Measurements from ENCODE around the genes ZNF556 and TLE2.

DNA sequence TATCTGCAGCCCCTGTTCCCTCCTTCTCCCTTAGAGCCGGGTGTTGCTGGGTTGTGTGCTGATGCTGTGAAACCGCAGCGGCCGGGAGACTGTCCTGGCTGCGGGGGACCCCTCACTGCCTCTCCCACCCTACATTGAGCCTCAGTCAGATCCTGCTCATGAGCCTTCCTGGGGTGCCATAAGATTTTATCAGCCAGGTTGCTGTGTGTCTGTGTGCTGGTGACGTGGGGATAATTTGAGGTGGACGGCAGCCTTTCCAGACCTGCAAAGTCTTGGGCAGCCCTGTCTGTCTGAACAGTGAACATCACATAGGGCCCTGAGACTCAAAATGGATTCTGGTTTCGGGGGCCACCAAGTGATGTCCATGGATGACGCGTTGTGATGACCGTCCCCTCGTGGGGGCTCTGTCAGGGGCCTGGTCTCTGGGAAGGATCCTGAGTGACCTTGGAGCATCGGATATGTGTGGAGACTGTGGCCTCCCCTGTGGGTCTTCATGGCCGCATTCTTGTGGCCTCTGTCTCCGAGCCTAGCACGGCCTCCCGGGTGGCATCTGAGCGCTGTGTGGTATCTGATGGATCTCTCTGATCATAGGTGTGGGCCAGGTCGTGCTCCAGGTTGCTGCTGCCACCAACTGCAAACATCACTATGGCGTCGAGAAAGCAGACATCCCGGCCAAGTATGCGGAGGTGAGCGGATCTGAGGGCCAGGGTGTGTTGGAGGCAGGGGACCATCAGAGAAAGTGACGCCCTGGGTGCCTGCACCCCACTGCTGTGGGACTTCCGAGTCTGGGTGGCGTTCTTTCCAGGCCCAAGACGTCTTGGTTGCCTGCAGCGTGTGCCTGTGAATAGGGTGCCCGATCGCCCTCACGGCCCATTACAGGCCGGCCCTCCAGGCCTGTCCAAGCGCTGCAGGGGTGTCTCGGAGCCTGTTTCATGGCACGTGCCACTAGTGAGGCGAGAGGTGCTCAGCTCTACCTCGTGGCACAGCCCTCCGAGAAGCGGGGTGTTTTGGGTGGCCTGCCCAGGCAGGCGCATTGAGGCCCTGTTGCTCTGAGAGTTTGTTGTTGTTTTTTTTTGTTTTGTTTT, 29.7 kb downstream of the DOT1L start:
- PRO-cap: no peak

DNA sequence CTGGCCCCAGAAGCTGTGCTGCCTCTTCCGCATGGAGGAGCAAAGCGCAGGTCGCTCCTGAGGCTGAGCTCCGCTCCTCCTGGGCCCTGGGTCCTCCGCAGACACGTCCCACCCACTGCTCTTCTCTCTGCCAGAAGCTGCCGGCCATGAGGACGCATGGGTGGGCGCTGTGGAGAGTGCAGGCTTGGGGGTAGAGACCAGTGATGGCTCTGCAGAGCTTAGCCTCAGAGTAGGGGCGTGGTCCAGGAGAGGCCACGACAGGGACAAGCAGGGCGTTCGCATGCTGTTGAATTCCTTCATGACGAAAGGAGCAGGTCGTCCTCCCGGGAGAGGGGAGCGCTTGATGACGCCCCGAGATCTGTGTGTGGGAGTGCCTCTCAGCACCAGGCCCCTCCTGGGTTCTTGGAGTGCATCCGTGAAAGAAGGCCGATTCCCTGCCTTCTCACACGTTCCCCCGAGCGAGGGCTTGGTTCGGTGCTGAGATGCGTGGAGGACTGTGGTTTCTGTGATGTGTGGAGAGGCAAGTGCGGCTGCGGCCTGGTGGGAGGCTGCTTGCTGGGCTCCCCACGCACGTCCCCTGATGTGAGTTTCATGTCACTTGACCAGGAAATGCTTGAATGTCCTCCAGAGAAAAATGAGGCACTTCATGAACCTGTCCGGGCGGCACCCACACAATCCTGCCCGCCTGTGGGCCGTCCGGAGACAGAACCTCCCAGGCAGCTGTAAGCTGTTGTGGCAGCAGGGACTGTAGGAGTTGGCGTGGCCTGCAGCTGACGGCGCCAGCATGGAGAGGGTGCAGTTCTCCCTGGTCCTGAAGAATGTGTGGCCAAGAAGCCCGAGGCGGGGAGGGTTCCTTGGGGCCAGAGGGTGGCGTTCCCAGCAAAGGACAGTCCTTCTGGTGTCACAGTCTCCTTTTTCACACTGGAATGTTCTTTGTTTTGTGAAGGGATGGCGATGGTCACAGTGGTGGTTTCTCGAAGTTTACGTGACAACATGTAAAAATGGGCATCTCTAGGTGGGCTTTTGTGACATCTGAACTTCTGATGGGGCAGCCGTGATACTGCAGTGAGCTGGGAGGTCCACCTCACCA, 4.6 kb downstream of the SF3A2 start:
- PRO-cap: no peak

DNA sequence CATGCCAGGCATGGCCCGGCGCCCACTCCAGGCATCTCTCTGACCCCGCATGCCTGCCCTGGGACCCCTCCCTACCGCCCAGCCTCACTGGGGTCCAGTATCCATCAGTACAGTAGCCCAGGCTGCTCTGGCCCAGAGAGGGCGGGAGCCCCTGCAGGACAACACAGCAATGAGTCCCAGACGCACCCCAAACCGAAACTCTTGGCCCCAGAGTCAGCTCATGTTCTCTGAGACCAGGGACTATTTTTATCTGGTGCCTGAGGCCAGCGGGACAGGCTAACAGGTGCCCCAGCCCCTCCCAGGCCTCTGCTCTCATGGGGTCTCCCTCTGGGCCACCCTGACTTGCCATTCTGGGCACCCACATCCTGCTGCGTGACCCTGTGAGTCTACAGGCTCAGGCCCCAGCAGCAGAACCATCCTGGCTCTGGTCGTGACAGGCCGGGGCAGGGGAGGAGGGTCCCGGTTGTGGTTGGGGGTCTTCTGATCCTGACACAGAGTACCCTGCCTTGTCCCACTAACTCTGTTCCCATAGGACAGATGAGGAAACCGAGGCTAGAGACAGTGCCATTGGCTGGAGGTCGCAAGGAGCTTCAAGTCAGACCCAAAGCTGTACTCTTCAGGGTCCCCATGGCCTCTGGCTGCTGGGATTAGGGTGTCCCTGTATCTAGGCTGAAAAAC, 600 bp downstream of the JSRP1 start:
- PRO-cap: no peak

DNA sequence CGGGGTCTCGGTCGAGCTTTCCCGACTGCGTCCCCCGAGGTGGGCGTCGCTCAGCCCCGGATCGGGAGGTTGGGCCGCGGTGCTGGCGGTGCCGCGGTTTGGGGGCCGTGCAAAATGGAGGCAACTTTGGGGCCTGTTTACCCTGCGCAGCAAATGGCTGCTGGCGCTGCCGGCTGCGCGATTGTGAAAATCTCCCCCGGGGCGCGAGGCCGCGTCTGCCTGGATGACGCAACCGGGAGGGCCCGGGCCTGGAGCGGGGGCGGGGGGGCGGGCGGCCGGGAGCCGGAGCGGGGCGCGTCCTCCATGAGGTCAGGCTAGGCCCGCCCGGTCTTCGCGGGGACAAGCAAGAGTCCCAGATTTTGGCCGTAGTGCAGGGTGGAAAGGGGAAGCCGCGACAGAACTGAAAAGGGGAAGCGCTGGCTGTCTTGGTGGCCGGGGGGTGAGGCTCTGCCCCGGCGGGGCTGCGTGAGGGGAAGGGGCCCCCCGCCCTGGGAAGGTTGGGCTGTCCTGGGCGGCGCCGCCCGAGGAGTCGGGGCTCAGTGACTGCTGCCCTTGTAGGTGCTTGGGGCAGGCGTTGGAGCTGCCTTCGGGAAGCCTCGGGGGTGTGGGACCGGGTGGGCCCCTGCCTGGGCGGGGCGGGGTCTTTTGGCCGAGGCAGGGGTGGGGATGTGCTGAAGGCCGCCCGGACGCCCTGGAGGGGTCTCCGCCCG, 11.2 kb downstream of the PEAK3 start:
- PRO-cap: bidirectional peak, plus-strand start at position 368 of the sequence, minus-strand start at position 183 of the sequence

GRCh38 chr19:2302889-2303505, 5.0 kb downstream of the LINGO3 start:
- PRO-cap: no peak

DNA sequence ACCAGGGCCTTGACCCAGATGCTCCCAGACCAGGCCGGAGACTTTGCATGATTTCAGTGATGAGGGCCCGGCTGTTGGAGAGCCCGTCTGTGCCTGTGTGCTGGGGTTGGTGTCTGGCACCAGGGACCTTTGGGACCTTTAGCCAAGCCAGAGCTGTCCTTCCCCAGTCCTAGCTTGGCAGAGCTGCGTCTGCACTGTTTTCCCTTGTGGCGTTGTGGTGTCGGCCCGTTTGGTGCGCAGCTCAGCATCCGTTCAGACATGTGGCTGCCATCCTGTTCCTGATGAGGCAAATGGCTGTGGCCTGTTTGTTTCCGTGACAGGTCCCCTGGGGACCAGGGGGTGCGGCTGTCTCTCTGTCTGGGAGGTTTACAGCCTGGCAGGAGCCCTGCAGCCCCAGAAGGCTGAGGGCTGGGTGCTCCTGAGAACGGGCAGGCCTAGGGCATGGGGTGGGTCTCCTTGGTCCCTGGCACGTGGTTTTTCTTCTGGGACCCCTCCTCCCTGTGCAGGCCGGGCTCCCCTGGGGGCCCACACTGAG, 3.8 kb downstream of the SPPL2B start:
- PRO-cap: no peak

DNA sequence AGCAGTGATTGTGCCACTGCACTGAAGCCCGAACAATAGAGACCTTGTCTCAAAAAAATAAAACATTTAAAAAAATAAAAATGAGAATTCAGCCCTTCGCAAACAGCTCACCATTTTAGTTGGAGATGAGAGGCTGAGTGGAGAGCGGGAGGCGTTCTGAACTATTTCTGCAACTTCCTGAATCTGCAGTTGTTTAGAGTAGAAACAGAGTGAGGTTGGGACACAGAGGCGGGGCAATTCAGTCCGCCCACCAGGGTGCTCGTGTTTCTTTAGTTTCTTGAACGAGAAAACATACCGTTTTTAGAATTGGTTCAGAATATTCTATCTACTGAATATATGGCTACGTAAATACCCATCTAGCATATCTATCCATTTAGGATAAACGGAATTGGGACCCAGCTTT, 33.1 kb downstream of the TIMM13 start:
- PRO-cap: unidirectional peak, minus-strand start at position 169 of the sequence

DNA sequence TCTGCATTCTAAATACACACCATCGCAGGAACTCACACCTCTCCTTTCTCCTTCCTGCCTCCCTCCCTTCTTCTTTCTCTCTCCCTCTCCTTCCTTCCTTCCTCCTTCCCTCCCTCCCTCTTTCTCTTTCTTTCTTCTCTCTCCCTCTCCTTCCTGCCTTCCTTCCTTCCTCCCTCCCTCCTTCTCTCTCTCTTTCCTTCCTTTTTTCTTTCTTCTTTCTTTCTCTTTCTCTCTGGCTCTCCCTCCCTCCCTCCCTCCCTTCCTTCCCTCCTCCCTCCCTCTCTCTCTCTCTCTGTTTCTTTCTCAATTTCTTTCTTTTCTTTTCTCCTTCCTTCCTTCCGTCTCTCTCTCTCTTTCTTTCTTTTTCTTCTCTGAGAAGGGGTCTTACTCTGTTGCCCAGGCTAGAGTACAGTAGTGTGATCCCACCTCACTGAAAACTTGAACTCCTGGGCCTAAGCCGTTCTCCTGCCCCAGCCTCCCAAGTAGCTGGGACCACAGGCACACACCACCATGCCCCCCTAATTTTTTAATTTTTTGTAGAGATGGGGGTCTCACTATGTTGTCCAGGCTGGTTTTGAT, 64.0 kb downstream of the GADD45B start:
- PRO-cap: no peak

DNA sequence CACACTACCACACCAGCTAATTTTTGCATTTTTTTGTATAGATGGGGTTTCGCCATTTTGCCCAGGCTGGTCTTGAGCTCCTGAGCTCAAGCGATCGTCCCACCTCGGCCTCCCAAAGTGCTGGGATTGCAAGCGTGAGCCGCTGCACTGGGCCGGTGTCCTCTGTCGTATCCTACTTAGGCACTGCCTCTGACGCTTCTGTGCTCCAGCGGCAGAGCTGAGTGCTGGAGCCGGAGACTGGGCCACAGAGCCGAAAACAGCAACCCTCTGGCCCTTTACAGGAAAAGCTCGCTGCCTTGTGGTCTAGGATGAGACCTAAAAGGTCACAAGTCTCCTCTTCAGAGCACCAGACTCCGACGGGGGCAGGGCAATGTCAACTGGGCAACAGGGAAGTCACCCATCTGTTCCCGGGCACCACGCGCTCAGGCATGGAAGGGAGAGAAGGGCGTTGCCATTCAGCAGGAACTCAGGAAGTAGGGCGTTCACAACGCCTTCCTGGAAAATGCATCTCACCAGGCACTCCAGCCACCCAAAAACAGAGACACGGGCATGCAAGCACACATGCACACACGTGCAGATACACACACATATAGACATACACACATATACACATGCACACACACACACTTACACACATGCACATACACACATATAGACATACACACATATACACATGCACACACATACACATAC, 91.7 kb downstream of the GADD45B start:
- PRO-cap: no peak

DNA sequence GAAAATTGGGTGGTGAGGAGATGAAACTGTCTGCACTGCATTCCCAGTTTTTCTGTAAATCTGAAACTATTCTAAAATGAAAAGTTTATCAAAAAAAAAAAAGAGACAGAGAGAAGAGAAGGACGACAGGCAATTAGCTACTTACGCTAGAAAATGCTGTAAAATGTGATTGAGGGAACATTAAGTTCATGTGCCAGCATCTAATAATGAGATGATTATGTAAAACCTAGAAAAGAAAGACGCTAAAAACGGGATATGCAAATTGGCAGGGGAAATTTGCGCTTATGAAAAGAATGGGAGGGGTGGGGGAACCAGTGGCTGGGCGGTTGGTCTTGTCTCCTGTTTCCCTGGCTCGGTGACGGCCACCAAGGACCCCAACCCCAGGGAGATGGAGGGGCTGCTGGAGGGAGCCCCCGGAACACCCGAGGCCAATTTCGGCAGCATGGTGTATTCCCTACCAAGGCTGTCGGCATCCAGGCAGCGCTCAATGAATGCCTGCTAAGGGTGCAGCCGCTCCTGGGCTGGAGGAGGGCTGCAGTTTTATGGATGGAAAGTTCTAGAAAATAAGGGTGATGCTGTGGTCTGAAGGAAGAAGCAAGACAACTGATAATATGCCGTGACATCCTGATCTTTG, 34.2 kb downstream of the GNG7 start:
- PRO-cap: no peak

DNA sequence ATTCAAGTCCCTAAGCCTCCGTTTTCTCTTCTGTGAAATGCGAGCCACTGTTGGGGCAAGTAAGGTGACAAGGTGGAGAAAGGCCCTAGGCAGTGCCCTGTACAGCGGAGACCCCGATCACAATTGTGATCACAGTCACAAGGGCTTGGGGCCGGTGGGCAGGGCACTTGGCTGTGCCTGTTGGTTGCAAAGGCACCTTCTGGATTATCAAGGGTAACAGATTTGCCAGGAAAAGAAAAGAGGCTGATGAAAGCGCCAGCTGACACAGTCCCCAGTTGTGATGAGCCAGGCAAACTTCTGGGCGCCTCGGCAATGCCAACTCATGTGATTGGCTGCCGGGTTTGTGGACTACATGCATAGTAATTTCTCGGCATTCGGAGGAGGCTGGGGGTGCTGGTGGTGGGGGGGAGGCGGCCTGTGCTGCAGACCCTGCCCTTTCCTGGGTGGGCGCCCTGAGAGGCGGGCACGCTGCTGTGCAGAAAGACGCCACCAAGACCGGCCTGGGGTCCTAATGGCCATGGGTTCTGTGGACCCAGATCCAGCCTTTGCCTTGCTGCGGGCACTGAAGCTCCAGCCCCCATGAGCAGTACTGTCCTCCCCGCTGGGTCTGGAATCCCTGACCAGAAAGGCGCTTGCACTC, 1.3 kb downstream of the DIRAS1 start:
- PRO-cap: no peak

- PRO-cap: no peak
Measured at GRCh38 chr19:2842401-2842776, 1.1 kb downstream of the ZNF555 start.

DNA sequence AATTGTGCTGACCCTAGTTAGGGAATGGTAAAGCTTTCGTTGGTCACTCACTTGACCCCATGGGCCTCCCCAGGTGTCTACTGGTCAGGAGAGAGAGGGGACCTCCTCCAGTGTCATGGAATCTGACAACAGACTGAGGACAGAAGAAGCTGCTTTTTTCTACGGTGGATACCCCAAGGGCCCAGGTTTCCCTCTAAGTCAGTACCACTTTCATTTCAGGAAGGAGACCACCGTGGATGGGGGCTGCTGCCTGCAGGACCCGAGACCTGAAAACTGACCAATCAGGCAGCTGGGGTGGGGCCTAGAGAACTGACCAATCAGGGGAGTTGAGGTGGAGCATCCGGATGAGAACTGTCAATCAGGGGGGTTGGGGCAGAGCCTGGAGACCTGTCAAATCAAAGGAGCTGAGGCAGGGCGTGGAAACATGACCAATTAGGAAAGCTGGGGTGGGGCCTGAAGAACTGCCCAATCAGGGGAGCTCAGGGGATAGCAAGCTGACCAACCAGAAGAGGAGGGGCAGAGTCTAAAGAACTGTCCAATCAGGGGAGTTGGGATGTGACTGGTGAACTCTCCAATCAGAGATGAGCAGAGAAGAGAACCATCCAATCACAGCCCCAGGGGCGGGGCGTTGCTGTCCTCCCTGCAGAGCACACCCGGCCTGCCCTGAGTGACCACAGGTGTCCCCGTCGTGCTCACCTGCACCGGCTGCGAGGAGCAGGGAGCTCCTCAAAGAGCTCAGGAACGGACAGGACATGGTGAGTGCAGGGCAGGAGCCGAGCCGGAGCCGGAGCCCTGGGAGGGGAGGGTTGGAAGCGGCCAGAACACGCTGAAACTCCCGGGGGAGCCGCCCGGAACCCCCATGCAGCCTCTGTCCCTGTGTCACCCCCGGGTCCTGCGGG, at the start of gene ZNF556:
ZNF556 (plus strand) TSS at position 666 of the 899 bp plus-strand sequence.
- PRO-cap: no peak

DNA sequence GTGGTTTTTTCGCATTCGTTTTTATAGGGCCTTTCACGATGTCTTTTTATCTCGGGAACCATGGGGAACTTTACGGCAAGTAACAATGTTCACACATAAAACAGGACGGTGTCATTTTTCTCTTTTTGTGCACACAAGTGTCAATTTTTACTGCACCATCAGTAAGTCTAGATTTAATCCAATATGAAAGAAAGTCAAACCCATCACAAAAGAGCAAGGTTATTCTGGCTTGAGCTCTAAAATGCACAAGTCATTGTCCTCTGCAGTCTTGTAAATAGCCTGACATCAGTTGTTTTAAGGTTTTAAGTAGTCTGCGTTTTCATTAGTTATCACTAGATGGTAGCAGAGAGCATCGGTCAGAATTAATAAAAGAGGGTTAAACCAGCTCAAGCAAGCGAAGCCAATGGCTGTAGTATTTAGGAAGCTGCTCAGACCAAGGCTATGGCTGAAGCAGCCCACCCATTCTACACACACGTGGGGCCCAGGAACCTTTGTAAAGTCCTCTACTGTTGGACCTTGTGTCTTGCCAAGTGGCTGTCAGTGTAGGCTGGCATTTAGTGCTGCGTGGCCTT, 13.4 kb upstream of the ZNF57 start:
- PRO-cap: no peak

DNA sequence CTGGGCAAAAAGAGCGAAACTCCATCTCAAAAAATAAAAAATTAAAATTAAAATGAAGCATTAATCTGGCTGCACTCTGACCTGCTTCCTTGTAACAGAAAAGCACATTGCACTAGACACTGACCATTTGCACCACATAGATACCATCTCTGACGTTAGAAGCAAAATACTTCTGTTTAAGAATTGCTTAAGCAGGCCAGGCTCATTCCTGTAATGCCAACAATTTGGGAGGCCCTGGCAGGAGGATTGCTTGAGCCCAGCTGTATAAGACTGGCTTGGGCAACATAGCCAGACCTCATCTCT, 7.3 kb upstream of the TLE6 start:
- PRO-cap: no peak

DNA sequence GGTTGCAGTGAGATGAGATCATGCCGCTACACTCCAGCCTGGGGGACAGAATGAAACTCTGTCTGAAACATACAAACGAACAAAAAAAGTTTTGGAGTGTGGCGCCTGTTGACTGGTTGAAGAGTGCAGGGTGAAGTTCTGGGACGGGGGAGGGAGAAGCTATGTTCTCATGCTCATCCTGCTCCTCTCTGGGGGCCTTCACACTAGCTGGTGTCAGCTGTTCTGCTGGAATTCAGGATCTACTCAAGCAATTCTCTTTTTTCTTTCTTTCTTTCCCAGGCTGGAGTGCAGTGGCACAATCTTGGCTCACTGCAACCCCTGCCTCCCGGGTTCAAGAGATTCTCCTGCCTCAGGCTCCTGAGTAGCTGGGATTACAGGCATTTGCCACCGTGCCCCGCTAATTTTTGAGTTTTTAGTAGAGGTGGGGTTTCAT, 6.2 kb upstream of the TLE6 start:
- PRO-cap: no peak

GRCh38 chr19:3005313-3006113, 23.6 kb downstream of the TLE2 start:
- PRO-cap: no peak

DNA sequence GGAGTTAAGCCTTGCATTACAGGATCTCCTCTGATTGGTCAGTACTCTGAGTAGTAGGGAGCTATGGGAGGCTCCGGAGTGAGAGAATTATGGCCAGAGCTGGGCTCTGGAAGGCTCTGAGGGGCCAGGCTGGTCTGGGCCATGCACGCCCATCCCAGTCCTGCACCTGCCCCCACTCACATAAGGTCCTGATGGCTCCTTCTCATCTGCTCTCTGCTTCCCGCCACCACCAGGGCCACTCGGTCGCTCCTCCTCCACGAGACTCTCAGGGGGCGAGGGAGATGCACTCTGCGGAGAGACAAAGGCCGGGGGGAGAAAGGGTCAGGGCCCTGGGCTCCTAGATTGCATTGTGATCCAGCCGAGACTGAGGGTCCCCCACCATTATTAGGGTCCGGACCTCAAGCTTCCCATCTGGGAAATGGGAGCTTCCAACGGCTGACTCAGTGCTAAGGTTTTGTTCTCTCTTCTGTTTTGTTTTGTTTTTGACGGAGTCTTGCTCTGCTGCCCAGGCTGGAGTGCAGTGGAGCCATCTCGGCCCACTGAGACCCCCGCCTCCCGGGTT, 13.5 kb downstream of the TLE2 start:
- PRO-cap: no peak

GRCh38 chr19:3028835-3029488, at the start of gene TLE2:
TSS of gene TLE2 (minus strand) at chr19:3029280.
- PRO-cap: no peak

DNA sequence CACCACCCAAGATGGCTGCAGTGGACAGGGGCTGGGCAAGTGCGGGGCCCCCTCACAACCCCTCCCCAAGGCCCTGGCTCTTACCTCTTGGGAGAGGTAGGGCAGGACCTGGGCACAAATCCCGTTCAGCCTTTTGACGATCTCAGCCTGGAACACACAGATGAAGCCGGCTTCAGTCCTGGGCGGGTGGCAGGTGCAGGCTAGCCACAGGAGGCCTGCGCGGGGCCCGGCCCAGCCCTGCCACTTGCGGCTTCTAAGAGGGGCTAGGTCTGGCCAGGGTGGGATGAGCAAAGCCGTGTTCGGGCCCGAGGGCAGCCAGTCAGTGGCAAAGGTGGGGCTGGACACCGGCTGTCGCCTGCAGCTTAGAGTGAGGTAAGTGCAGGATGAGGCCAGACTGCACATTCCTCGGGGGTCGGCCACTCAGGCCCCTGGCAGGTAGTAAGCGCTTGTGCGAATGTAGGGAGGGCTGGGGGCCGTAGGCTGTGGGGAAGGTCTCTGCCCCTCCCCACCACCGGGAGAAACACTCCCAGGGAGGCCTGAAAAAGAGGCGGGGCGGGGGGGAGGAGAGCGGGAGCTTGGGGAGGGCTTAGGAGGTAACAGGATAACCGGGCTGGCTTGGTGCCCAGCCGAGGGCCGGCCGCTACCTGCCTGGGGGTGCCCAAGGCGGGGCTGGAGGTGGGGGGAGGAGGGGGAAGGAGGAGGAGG, 6.6 kb downstream of the TLE5 start:
- PRO-cap: no peak